Temporal lobe (tissue), 2 donors: ENCODE measurements around a stretch of chr11.

DNA sequence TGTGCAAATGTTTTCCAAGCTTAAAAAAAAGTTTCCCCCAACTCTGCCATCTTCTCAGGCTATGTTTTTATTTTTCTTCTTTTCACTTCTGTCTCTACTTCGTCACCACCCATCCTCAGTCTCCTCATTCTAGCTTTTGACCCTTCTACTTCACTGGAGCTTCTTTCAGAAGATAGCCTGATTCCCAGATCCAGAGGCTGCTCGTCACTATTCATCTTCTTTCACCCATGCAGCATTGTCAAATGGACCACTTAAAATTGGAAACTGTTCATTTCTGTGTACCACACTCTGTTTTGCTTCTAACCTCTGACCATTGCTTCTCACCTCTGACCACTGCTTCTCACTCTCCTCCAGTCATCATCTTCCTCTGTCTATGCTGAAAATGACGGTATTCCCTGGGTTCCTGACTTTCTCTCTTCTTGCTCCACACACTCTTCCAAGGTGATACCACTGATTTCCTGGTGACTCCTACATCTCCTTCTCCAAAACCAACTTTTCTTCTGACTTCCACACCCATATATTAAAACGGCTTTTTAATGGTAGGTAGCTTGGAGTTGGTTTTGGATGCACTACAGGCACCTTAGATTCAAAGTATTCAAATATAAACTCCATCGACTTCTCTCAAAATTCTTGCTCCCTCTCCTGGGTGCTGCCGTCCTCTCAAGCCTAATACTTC, 37.7 kb downstream of the TRIM66 start:
- RAMPAGE, long total RNA, result no peak

GRCh38 chr11:8680651-8681167, 1.8 kb downstream of the TRIM66 start:
- RAMPAGE, long total RNA, result no peak

DNA sequence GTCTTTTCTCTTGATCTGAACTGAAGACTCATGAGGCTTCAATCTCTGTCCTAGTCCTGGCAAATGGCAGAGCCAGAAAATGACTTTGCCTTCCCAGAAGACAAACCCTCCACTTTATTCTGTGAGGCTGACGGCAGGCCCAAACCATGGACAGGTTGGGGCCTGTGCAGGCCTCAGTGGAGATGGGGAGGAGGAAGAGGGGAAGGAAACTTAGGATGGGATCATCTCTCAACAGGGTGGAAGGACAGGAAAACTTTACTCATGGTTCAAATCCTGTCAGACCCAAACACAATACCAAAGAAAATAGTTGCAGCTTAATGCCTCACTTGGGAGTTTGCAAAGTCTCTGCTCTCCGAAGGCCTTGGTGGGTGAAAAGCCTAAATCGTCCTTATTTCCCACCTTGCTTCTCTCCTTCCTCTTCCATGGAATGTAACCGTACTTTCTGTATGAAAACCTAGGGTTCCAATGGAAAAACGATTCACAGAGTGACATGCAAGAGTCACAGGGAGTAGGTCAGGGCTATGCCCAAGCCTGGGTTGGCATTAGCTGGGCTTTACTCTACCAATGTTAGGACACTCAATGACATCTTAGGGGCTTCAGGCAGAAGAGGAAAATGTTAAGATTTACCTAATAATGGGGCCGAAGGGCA, 10.0 kb downstream of the RPL27A start:
- RAMPAGE, long total RNA, result no peak

DNA sequence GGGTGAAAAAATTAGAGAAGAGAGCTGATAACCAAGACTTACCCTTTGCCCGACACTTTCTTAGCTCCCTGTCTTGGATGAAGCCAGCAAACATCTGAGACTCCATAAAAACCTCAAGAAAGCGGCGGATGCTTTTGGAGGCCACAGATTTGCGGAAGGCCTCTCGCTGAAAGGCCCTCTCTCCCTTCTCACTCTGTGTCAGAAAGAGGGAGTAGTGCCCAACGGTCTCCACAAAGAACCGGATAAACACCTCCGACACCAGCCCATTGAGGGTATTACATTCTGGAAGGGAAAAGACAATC, 13.7 kb downstream of the RPL27A start:
- RAMPAGE, long total RNA, result no peak

DNA sequence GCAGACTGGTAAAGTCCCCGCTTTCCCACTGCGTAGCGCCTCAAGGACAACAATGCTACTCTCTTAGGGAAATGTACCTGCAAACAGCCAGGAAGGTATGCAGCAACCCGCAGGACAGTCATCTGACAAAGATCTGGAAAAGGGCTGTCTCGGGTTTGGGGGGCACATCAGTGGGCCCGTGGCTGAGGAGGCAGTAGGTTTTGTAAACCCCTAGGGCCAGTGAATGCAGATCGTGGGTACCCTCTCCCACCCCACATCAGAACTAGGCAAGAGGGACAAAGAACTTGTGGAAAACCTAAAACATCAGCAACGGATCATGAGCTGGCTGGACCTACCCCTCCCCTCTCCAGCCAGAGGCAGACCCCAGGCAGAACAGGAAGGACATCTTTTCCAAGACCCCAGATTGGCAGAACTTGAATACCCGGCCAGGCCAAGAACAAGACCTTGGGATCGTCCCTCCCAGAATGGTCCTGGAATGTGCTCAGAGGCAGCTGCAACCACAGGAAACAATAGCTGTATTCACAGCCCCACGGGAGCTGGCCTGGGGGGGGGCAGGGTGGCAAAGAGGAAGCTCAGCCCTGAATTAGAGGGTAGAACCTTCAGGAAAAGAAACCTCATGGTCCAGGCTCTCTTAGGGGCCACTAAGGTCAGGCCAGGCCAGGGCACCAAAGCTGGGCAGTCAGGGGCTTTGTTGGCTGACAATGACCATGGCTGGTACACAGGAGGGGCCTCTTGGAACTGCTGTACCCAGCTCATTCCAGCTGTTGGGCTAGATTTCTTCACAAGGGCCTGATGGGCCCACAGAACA, 17.1 kb downstream of the RPL27A start:
- RAMPAGE, long total RNA, result no peak

- RAMPAGE, long total RNA, result no peak
These were observed 2.9 kb downstream of the DENND2B start for GRCh38 chr11:8807305-8808224.

DNA sequence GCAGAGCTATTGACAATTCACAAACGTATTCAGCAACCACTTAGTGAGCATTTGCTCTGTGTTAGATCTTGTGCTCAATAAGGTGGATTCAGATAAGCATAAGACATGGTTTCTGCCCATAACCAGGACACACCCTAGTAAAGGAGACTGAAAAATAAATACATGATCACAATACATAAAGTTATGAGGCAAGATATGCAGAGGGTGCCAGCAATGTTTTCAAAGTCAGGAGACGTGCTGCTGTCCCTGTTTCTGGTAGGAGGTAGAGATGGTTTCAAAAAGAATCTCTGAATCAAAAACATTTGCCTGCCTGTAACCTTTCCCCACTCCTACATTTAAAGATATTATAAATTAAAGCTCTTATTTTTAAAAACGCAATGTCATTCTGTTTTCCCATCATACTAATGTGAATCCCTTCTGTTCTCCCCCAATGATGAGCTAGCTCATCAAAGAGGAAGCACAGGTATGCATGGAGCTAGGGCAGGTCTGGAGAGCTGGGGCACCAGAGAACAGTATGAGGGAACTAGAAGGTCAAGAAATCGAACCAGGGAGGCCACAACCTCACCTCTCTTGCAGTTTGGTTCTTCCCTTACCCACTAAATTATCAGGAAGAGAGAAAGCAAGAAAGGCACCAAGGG, 1.2 kb downstream of the TMEM9B start:
- RAMPAGE, long total RNA, result no peak

DNA sequence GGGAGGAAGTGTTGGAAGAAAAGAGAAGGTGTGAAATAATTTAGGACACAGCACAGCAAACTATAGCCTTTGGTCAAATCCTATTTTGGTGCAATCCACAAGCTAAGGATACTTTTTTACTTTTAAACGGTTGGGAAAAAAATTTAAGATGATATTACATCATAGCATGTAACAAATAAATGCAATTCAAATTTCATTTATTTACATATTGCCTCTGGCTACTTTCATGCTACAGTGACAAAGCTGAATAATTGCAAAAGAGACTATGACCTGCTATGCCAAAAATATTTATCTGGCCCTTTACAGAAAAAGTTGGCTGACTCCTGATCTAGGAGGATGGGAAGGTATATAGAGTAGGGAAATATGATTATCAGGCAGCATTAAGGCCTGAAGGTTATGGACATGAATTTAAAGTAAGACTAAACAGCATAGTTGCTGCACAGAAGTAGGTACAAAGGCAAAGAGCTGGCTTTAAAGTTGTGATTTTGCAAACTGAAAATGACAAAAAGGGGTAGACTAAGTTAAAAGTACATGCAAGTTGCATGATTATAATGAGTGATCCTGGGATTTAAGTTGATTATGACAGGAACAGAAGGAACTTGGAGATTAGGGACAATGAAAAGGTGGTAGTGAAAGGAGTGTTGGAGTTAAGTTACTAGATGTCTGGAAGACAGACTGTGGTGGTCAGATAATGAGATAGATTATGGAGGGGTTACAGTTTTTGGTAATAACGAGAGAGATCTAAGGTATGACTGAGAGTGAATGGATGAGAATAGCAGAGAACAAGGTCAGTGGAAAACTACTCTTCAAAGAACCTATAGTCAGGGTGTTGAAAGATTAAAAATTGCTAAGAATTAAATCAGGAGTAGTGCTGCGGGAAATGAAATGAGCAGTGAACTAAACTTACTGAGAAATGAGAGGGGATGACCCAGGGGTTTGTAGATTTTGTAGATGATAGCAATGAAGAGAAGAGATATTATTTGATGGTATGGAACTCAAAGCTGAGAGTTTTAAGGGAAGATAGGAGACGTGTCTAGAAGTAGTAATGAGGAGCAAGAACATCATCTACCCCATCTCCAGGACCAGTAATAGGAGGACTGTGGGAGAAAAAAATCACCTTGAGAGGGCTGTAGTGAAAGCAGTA, 7.6 kb upstream of the TMEM9B start:
- RAMPAGE, long total RNA, result no peak

- RAMPAGE, long total RNA, result no peak
These were observed 14.9 kb upstream of the NRIP3 start for GRCh38 chr11:9018756-9019134.

DNA sequence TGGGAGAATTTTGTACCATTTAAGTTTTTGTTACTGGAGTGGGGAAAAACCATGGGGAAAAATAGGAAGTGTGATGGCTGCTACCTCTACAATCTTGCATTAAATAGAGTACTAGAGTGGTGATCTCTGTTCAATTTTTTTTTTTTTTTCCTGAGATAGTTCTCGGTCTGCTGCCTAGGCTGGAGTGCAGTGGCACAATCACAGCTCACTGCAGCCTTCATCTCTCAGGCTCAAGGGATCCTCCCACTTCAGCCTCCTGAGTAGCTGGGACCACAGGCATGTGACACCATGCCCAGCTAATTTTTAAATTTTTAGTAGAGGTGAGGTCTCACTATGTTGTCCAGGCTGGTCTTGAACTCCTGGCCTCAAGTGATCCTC, 3.3 kb upstream of the WEE1 start:
- RAMPAGE, long total RNA, result no peak

- RAMPAGE, long total RNA, result no peak
These were observed 917 bp upstream of the WEE1 start for GRCh38 chr11:9572670-9572836.

DNA sequence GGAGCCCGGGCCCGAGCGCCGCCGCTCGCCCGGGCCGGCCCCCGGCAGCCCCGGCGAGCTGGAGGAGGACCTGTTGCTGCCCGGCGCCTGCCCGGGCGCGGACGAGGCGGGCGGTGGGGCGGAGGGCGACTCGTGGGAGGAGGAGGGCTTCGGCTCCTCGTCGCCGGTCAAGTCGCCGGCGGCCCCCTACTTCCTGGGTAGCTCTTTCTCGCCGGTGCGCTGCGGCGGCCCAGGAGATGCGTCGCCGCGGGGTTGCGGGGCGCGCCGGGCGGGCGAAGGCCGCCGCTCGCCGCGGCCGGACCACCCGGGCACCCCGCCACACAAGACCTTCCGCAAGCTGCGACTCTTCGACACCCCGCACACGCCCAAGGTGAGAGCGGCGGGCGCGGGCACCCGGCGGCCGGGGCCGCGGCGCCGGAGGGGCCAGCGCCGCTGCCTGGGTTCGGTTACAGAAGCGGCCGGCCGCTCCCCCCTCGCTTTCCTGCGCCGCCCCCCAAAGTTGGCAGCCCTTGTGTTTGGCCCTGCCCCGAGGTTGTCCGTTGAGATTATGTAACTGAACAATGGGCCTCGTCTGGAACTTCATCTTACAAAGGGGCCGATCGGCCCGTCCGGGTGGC, 778 bp downstream of the WEE1 start:
- RAMPAGE, long total RNA, result no peak

- RAMPAGE, long total RNA, result no peak
These were observed 40.6 kb downstream of the WEE1 start for GRCh38 chr11:9613841-9614701.

DNA sequence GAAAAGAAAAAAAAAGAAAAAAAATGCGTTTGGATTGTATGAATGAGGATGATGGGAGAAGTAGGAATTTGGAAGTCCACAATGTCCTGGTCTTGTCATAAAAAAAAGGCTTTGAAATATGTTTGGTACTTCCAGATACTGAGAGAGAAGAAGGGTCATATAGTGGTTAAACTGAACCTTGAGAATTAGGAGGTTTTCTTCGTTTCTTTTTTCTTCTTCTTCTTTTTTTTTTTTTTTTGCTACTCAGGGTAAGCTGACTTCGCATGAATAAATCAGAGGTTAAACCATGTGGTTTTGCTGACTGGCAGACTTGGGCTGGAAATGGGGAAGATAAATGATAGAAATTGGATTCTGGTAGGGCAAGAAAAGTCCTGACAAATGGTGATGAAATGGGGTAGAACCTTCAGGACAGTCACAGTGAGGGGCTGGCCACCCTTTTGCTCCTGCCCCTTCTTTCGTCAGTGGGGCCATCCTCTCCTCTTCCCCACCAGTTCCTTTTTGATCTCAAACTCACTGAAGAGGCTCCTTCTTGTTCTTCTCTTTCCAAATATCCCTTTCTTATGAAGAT, 1.7 kb upstream of the SWAP70 start:
- RAMPAGE, long total RNA, result no peak

GRCh38 chr11:9855639-9856410, 191.9 kb downstream of the SWAP70 start:
- RAMPAGE, long total RNA, result no peak

- RAMPAGE, long total RNA, result no peak
These were observed 228.7 kb downstream of the SWAP70 start for GRCh38 chr11:9892543-9892971.

DNA sequence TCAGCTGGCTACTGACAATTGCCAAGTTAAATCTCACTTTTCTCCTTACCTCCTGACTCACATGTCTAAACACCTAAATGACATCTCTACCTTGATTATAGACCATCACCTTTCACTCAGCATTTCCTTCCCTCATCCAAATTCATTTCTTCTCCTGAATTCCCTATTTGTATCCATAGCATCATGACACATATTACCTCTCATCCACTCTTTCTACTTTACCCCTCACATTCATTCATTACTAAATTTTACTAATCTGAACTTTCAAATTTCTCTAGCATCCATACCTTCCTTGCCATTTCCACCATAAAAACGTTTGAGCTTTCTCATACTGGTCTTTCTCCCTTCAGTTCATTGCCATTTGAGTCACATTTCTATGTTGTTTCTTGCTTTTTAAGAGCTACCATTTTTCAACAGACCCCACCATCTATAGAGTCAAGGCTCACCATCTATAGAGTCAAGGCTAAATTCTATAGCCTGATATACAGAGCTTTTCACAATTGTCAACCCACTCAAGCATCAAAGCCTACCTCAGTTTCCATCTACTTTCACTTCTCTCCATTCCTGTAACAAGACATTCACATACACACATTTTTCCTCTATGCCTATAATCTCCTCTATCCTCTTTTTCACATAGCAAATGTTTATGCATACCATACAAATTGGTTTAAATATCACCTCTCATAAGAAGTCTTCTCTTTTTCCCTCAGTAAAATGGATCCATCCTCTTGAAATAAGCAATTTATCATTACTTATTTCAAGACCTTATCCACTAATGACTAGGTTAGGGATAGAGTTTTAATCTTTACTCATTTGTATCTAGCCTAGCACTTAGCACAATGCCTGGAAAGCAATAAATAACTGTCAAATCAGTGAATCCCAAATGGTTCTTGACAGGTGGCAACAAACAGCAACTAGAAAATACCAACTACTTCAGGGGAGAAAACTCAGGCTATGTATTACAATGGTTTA, 11.3 kb downstream of the SBF2 start:
- RAMPAGE, long total RNA, result no peak

DNA sequence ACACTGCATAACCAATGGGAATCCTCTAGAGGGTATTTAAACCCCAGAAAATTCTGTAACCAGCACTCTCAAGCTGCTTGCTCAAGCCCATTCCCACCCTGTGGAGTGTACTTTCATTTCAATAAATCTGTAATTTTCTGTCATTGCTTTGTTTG, 8.5 kb downstream of the SBF2 start:
- RAMPAGE, long total RNA, result no peak

DNA sequence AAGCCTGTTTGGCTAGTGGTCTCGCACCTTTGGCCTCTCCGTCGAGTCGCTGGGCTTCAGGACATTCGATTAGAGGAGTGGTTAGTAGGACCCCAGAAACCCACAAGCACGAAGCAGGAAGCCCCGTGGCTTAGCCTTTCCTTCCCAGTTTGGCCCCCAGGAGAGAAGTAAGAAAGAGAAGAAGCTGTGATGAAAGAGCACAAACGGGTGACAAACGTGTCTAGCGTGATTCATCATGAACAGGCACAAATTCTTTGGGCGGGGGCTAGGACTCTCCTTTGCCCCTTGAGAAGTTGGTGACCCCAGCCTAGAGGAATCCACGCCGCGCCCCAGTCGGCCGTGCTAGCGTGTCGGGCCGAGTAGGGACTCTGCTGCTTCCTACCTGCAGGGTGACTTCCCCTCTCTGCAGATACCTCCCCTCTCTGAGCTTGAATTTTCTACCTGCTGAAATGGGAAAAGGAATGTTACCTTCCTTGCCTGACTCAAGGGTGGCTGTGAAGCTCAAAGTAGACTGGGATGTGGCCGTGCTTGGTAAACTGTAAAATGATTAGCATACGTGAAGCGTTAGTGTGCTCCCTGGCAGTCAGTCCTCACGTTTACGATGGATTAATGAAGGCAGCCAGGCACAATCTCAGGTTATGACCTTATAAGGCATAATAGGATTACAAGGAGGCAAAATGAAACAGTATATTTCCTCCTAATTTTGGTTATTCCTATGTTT, 1.0 kb upstream of the ADM start:
- RAMPAGE, long total RNA, result no peak

DNA sequence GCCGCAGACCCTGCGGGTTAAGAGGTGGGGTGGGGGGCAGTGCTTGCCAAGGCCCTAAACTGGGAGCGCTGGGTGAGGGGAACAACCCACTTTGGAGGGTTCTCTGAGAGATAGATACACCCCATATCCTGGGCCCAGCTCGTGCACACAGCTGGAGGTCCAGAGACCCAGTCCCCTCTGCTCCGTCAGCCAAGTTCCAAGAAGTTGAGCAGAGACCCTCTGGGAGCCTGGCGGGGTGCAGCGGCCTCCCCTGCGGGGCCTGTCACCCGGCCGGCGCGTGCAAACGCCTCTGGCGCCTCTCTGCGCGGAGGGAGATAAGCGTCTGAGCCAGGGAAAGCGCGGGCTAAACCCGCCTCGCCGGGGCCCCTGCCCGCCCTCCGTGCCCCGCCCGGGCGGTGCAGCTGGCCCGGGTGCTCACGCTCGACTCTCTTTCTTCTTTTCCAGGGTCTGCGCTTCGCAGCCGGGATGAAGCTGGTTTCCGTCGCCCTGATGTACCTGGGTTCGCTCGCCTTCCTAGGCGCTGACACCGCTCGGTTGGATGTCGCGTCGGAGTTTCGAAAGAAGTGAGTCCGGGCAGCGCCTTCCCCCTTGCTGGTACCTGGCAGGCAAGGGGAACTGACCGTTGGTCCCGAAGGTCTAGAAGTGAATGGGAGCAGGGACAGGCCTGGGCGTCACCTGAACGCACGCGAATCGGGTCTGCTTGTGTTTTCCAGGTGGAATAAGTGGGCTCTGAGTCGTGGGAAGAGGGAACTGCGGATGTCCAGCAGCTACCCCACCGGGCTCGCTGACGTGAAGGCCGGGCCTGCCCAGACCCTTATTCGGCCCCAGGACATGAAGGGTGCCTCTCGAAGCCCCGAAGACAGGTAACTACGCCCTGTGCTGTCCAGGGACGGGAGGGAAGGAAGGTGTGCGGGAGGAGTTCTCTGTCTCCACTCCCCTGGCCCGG, 636 bp downstream of the ADM start:
- RAMPAGE, long total RNA, result no peak